Gastroesophageal sphincter (tissue), 4 donors: Measurements from ENCODE around the gene ATXN1L.

DNA sequence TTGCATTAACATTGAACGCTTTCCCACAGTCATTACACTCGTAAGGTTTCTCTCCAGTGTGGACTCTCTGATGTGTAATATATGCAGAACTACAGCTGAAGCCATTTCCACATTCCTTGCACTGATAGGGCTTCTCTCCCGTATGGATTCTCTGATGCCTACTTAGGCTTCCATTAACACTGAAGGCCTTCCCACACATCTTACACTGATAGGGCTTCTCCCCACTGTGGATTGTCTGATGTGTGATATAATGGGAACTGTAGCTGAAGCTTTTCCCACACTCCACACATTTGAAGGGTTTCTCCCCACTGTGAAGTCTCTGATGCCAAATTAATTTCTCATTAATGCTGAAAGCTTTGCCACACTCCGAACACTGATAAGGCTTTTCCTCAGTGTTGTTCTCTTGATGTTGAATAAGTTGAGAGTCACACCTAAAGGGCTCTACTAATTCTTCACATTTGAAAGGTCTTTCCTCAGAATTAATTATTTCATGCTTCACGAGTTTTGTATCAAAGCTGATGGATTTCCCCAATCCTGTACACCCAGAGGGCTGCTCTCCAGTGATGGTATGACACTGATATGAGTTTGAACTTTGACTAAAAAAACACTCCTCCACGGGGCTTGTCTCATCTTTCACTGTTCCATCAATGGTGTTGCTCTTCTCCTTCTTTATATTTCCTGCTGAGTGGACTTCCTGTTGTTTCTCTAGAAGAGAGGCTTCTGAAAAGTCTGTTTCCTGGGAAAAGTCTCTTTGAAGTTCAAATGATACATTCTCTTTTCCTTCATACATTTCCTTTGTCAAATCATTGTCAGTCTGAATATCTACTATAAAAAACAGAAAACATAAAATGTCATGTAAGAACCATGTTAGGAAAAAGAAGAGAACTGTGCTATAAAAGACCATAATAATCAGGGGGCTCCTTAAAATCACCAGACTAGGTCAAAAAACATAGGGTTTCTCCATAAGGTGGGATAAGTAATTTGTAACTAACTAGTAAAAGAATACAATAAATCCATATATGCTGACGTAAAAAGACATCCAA is 7.5 kb upstream of the TLE7 start:
- PRO-cap, result no peak
- RAMPAGE, long total RNA, 4 experiments, result no peak in any of the 4 experiments

- PRO-cap, result no peak
- RAMPAGE, long total RNA, 4 experiments, result no peak in any of the 4 experiments
Measured at GRCh38 chr16:71513286-71514328, 12.6 kb upstream of the CHST4 start.

- PRO-cap, result no peak
- RAMPAGE, long total RNA, 4 experiments, result no peak in any of the 4 experiments
Measured at GRCh38 chr16:71575950-71576661, 786 bp downstream of the TAT start.

DNA sequence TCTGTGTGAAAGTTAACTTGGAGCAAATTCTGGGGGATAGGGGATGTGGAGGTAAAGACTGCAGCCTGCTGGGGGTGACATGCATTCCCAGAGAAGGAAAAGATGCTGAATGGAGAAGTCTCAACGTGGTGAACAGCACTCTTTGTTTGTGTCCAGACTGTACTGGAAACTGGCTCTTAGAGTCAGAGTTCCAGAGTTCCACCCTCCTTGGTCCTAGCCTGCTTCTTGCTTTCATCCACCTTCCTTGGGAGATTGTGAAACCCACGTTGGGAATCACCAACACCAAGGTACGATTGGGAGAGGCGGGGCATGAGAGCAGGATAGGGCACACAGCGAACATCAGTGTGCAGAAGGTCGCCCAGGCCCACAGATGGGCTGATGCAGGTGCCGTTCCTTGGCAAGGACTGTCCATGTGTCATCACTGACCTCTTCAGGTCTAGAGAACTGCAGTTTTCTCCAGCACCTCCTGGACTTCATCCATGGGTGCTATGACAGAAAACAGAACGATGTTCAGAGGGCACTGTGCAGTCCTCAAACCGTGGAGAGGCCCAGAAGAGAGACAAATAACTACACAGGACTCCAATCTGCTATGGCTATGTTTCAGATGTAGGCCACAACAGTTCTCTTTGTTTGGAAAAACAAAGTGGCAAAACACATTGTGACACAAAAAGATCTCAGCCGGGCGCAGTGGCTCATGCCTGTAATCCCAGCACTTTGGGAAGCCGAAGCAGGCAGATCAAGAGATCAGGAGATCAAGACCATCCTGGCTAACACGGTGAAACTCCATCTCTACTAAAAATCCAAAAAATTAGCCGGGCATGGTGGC is 23.9 kb upstream of the TAT start:
- PRO-cap, result no peak
- RAMPAGE, long total RNA, 4 experiments, result no peak in any of the 4 experiments

GRCh38 chr16:71845701-71846112 is at the start of gene ATXN1L:
ATXN1L (plus strand) TSS chr16:71845976.
- PRO-cap, result bidirectional peak, plus-strand start at chr16:71846003, minus-strand start at chr16:71845907
- RAMPAGE, long total RNA, 4 experiments, result start-site peak on the plus strand in 1 of 4 experiments, at chr16:71846003-71846013 at its widest, 63 reads per replicate

DNA sequence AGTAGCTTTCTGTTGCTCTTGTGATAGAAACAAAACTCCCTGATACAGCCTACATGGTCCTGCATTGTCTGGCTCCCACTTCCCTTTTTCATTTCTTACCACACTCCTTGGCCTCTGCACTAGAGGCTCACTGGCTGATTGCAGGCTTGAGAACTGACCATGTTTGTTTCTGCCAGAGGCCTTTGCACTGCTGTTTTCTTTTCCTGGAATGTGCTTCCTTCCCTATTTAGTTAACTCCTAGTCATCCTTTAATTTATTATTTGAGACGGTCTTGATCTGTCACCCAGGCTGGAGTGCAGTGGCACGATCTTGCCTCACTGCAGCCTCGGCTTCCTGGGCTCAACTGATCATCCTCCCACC is 23.8 kb downstream of the IST1 start:
- PRO-cap, result no peak
- RAMPAGE, long total RNA, 4 experiments, result no peak in any of the 4 experiments

DNA sequence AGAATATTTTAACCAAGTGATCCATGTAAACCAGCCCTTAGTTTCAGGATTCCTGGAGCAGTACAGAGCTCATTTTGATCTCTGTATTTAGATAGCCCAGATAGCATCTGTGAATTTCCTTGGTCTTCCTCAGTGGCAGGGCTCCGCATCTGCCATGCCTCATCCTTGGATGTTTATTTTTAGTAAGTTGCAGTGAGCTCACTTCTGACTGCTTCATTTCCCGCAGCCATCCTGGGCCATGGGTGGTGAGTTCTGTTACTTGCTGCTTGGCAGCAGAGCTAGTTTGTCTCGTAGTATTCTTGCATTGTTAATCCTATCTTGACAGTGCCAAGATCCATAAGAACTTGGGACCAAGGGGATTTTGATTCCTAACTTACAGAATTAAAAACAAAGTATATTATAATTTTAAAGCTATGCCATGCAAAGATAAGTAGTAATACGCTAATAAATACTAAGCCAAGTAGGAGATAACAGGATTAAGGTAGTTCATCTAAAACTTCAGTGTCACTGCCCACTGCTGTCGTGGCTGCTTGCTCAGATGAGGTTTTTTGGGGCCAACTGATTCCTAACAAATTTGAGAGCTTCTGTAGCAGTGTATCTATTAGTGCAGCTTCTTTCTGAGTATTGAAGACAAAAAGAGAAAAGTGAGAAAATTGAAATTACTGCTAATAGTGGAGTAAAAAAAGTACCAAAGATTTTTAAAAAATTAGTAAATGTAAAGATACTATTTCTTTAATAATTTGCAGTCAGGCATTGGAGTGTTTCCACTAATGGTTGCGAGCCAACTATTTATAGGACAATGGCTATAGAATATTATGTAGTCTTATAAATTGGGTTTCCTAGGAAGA is 34.0 kb downstream of the IST1 start:
- PRO-cap, result no peak
- RAMPAGE, long total RNA, 4 experiments, result no peak in any of the 4 experiments

DNA sequence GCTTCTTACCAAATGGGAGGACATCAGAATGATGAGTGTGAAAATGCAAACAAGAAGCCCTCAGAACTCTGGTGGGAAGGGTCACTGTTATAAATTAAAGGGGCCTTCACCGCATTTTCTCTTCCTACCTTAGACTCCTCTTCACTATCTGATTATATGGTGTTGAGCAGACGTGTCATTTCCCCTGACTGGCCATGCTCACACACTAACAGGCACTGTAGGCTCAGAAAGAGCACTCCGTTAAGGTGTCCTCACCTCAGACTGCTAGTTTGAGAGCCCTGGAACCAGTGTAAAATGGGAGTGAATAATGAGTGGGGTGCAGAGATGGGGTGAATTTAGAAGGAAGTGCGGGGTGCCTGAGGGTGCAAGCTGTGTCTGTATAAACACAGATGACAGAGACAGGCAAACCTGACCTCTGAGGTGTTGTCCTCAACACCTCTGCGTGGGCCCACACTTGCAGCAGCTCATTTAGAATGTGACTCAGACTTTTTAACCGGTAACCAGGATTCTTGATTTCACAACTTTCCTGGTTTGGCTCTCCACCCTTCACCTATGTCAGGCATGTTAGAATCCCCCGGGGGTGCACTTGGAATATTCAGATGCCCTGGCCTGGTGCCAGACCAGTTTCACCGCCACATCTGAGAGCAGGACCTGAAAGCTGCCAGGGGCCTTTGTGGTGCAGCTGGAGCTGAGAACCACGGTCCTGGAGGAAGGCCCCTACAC is 4.6 kb downstream of the DHODH start:
- PRO-cap, result no peak
- RAMPAGE, long total RNA, 4 experiments, result no peak in any of the 4 experiments

- PRO-cap, result no peak
- RAMPAGE, long total RNA, 4 experiments, result no peak in any of the 4 experiments
Measured at GRCh38 chr16:72072729-72073470, 9.9 kb downstream of the HPR start.

DNA sequence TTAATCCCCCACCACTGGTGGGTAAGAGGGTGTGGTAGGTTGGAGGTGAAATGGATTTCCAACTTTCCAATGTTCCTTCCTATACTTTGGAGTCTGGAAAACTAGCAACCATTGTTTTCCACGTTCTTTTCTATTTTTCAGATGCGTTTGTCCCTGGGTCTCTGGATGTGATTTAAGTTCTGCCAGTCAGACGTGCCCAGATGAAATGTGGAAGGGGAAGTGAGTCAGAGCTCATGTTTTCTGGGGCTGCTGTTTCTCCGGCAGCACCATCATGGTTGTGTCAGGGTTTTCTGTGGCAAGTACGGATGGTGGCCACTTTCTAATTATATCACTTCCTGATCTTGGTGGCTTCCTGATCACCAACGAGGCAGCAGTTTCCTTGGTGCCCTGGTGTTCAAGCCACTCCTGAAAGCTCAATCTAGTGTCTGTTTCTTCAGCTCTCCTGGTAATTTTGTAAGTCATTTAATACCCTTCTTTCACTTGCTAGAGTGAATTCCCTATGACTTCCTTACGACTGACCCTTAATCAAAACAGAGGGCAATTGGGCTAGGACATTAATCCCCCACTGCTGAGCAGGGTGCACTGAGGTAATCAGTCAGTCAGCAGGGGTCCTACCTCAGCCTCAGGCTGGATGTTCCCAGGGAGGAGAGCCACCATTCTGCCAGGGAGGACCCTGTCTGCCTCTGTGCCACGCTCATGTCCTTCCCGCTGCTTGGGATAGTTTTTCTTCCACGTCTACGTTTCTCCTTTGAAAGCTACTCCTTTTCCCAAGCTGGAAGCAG is 31.6 kb upstream of the PMFBP1 start:
- PRO-cap, result bidirectional peak, plus-strand start at position 373 of the sequence, minus-strand start at position 174 of the sequence
- RAMPAGE, long total RNA, 4 experiments, result no peak in any of the 4 experiments

- PRO-cap, result no peak
- RAMPAGE, long total RNA, 4 experiments, result no peak in any of the 4 experiments
Measured at GRCh38 chr16:72425306-72426097, 253.5 kb upstream of the PMFBP1 start.

GRCh38 chr16:72427163-72428153 is 255.5 kb upstream of the PMFBP1 start:
- PRO-cap, result no peak
- RAMPAGE, long total RNA, 4 experiments, result no peak in any of the 4 experiments

GRCh38 chr16:72878219-72878912 is 169.6 kb downstream of the ZFHX3 start:
- PRO-cap, result no peak
- RAMPAGE, long total RNA, 4 experiments, result no peak in any of the 4 experiments

DNA sequence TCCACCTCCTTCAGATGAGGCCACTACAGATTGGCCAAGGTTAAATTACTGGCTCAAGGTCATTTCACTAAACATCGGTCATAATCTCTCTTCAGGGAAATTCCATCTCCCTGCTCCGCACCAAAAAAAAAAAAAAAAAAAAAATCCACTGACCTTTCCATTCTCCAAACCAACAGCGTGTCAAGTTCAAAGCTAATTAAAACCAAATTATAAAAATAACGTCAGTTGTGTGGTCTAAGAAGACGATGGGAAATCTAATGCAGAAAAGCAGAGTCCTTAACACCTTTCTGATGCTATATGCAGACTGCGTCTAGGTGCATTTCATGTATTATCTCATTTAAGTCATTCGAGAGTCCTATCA is 115.4 kb downstream of the ZFHX3 start:
- PRO-cap, result no peak
- RAMPAGE, long total RNA, 4 experiments, result no peak in any of the 4 experiments

- PRO-cap, result no peak
- RAMPAGE, long total RNA, 4 experiments, result no peak in any of the 4 experiments
Measured at GRCh38 chr16:73092328-73093031, 44.6 kb upstream of the ZFHX3 start.

DNA sequence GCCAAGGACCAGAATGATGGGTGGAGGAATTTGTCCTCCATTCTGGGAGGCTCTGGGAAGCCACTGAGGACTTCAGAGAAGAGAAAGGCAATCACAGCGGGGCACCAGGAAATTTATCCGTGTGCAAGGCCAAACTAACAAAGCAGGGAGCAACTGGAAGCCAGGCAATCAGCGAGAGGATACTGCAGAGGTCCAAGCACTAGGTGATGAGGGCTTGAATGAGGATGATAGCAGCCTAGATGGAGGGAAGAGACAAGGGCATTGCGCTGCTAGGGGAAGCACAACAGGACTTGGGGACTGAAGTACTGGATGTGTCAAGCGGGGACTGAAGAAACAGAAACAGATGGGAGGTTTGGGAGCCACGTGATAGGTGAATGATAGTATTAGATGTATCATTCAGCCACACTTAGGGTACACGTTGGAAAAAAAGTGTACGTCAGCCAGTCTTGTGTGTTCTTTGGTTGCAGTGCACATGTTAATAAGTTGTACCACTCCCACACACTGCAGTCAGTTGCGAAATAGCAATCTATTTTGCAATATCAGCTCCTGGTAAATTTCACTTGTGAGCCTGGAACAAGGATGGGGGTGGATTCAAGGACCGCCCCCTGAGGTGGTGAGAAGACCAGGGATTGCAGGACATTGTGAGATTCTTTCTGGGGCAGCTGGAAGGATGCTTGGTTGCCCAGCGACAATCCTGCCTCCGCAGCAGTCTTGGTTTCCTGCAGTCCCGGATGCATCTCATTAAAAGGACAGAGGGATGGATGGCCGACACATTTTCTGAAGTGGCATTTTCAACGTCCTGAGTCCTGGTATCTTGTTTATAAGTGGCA is 78.4 kb upstream of the ZFHX3 start:
- PRO-cap, result no peak
- RAMPAGE, long total RNA, 4 experiments, result no peak in any of the 4 experiments

GRCh38 chr16:73172974-73173335 is 125.0 kb upstream of the ZFHX3 start:
- PRO-cap, result bidirectional peak, plus-strand start at chr16:73173119, minus-strand start at chr16:73172887
- RAMPAGE, long total RNA, 4 experiments, result no peak in any of the 4 experiments

GRCh38 chr16:73233071-73233461 is 185.1 kb upstream of the ZFHX3 start:
- PRO-cap, result no peak
- RAMPAGE, long total RNA, 4 experiments, result no peak in any of the 4 experiments

DNA sequence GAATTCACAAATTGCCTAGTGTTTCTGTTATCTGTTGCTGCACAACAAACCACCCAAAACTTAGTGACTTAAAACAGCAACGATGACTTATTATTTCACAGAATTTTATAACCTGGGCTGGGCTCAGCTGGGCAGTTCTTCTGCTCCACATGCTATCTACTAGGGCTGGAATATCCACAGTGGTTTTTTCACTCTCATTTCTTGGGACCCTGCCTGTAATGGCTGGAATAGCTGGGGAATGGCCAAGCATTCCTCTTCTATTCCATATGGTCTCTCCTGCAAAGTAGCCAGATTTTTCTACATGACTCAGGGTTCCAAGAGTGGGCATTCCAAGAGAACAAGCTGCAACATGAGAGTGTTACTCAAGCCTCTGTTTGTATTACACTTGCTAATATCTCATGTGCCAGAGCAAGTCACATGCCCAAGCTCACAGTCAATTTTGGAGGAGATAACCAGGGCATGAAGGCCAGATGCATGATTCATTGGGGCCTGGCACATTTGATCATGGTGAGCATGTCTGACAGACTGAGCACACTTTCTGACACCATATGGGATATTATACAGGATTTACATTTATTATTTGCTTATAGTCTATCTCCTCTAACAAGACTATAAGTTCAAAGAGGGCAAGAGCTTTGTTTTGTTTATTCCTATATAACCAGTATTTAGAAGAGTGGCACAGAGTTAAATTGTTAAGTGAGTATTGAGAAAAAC is 4.8 kb upstream of the PSMD7 start:
- PRO-cap, result no peak
- RAMPAGE, long total RNA, 4 experiments, result no peak in any of the 4 experiments

DNA sequence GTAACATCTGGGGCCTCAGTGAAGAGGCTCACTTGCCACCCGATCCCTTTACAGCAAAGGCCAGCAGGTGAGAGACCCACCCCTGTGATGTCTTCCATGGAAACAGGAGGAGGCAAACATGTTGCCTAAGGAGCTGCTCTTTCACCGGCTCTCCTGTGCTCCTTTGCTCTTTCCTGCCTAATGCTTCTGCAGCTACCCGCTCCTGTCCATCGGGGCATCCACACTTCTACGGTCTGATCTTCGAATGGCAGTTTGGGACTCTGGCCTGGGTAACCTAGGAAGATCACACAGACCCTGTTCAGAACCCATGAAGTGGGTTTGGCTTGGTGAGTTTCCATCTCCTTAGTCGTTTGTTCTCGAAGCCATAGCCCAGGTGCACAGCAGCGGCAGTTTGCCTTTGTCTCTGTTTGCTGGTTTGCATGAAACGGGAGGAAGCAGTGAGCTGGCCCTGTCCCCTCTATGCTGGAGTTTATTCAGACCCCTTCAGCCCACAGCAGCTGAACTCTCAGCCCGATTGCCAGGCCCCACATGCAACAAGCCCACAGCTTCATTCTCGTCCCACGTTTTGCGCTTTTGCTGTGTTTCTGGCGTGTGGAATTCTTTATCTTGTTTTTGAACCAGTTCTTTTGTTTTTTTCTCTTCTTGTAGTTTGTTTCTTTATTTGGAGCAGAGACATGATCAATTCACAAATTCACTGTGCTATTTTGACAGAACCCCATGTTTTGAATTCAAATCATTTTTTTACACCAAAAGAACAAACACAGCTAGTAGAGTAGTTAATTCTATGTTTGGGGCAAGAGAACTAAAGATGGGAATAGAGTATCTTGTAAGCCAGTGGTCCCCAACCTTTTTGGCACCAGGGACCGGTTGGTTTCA is 29.1 kb downstream of the PSMD7 start:
- PRO-cap, result no peak
- RAMPAGE, long total RNA, 4 experiments, result no peak in any of the 4 experiments